ENCODE data around the gene PRKAR2B.

GRCh38 chr7:106206611-106207326 lies 78.0 kb downstream of the NAMPT start:
- PRO-cap = no peak
- RAMPAGE, long total RNA, 4 experiments = no peak in any of the 4 experiments

GRCh38 chr7:106251314-106251747 lies 33.5 kb downstream of the NAMPT start:
- PRO-cap = no peak
- RAMPAGE, long total RNA, 4 experiments = no peak in any of the 4 experiments

- PRO-cap = no peak
- RAMPAGE, long total RNA, 4 experiments = no peak in any of the 4 experiments
Measured at GRCh38 chr7:106260522-106261486, 24.0 kb downstream of the NAMPT start.

DNA sequence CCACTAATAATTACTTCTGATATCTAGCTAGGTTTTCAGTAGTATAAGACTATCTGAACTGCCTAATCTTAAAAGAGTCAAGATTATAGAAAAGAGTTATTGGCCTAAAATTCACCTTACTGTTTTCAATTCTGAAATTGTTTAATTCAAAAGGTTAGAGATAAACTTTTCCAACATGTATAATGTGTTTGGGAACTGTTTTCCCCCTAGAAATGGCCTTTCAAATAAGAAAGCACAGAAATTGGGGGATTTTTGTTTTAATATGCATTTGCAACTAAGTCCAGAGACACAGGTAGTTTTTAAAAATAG lies 8.8 kb downstream of the NAMPT start:
- PRO-cap = no peak
- RAMPAGE, long total RNA, 4 experiments = no peak in any of the 4 experiments

DNA sequence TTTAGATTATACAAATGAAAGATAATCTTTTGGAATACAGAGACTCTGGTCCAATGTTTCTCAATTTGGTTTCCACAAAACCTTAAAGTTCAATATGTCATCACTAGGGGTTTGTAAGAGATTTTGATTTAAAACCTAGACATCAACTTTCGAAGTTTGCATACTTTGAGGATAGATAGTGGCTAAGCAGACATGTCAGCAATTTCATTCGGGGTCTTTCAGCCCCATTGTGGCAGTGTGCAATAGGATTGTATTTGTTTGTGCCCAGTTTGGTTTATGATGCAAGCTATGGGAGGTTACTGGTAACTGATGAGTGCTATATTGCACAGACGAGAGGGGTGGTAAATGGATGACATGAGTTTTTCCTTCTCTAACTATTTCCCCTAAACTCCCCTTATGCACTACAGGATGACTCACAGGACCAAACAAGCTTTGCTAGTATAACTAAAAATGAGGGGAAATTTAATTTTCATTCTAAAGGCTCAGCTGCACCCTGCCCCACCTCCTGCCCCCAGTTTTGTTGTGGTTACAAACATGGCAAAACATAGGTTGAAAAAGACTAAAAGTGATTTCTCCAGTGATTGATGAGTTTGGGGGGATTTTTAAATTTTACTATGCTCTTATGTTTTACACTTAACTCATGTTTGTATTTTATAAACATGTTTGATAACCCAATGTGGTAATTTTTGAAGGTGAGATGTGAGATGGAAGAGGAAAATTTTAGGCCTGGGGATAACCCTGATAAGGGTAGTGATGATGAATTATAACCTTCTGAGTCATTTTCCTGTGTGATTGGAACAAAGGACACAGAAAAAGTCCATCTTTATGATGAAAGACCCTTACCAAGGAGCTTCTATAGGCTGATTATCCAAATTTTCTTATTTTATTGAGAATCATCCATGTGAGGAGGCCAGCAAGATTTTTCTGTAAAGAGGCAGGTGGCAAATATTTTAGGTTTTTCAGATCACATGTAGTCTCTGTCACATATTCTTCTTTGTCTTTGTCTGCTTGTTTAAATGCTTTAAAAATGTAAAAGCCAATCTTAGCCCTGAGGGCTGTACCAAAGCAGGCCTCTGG lies 60.8 kb upstream of the NAMPT start:
- PRO-cap = no peak
- RAMPAGE, long total RNA, 4 experiments = no peak in any of the 4 experiments

- PRO-cap = no peak
- RAMPAGE, long total RNA, 4 experiments = no peak in any of the 4 experiments
Measured at GRCh38 chr7:106504108-106504751, 156.7 kb downstream of the CCDC71L start.

GRCh38 chr7:106530080-106530596 lies 130.8 kb downstream of the CCDC71L start:
- PRO-cap = no peak
- RAMPAGE, long total RNA, 4 experiments = no peak in any of the 4 experiments

GRCh38 chr7:106608592-106609105 lies 52.3 kb downstream of the CCDC71L start:
- PRO-cap = no peak
- RAMPAGE, long total RNA, 4 experiments = no peak in any of the 4 experiments

- PRO-cap = no peak
- RAMPAGE, long total RNA, 4 experiments = no peak in any of the 4 experiments
Measured at GRCh38 chr7:106610954-106611516, 49.9 kb downstream of the CCDC71L start.

DNA sequence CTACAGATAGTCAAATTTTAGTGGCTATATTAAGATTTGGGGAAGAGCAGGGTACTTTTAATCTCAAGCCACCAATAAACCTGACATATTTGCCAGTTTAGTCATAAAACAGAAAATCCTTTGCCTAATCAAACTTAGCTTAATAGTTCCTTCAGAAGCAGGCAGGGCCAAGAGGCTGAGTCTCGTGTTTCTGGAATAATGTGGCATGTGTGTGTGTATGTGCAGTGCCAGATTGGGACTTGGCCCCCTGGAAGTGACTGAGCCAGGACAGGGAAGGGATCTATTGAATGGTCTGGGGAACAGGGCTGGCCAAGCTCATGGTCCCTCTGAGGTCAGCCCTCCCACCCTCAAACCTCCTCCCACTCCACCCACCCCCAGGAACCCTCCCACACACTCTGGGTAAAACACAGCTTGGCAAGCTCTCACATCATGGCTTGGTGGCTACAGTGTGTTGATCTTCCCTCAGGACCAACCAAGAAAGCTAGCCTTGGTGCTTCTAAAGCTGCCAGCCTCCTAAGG lies 1.6 kb upstream of the PIK3CG start:
- PRO-cap = no peak
- RAMPAGE, long total RNA, 4 experiments = no peak in any of the 4 experiments

GRCh38 chr7:106978321-106978942 lies 66.1 kb upstream of the PRKAR2B start:
- PRO-cap = no peak
- RAMPAGE, long total RNA, 4 experiments = no peak in any of the 4 experiments

- PRO-cap = bidirectional peak, plus-strand start at chr7:107044732, minus-strand start at chr7:107044482; unidirectional peak, plus-strand start at chr7:107044948
- RAMPAGE, long total RNA, 4 experiments = no peak in any of the 4 experiments
Measured at GRCh38 chr7:107044264-107045252, at the start of gene PRKAR2B. Gene PRKAR2B (plus strand): TSS chr7:107044705.

GRCh38 chr7:107045909-107046558 lies 1.5 kb downstream of the PRKAR2B start:
- PRO-cap = unidirectional peak, minus-strand start at chr7:107046061
- RAMPAGE, long total RNA, 4 experiments = no peak in any of the 4 experiments

DNA sequence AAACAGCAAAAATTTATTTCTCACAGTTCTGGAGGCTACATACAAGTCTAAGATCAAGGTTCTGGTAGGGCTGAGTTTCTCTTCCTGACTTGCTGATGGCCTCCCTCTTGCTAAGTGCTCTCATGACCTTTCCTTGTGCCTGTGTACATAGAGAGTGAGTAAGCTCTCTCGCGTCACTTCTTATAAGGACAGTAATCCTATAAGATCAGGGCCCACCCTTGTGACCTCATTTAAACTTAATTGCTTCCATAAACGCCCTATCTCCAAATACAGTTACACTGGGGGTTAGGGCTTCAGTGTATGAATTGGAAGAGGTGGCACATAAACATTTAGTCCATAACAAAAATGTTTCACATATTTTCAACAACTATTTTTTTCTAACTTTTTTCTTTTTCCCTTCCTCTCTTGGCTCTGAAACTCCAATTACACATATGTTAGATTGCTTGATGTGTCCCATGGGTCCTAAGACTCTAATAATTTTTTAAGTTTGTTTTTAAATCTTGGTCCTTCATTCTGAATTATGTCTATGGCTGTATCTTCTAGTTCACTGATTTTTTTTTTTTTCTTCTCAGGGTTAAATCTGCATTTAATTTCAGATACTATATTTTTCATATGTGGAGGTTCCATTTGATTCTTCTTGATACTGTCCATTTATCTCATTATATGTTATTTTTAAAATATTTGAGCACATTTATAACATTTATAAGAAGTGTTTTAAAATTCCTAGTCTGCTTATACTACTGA lies 149.9 kb downstream of the HBP1 start:
- PRO-cap = no peak
- RAMPAGE, long total RNA, 4 experiments = no peak in any of the 4 experiments

- PRO-cap = no peak
- RAMPAGE, long total RNA, 4 experiments = no peak in any of the 4 experiments
Measured at GRCh38 chr7:107561150-107561428, 2.6 kb downstream of the COG5 start.

DNA sequence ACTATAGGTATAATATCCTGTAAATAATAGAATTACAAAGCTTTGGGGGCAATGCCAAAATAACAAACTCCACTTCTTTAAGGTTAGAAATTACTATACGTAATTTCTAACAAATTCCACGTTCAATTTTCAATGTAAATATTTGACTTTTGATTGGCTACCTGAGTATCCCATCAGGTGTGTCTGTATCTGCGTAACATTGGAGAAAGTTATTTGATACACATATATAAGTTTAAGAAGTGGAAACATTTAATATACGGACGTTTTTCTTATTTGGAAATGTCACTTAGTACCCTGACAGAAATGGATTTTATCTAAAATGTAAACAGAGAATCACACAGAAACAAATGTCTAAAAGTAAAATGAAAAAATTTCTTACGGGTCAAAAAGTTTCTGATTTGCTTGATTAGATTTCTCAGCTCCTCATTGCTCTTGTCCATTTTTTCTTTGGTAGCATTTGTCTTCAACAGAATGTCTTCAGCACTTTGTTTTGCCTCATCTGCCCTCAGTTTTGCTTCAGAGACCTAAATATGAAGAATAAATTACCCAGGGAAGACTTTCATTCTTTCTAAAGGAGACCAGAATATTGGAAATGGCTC lies 40.1 kb downstream of the DLD start:
- PRO-cap = no peak
- RAMPAGE, long total RNA, 4 experiments = start-site peak on the minus strand in 2 of 4 experiments, centred at positions 485 to 514 of the sequence, 21 to 30 reads per replicate

DNA sequence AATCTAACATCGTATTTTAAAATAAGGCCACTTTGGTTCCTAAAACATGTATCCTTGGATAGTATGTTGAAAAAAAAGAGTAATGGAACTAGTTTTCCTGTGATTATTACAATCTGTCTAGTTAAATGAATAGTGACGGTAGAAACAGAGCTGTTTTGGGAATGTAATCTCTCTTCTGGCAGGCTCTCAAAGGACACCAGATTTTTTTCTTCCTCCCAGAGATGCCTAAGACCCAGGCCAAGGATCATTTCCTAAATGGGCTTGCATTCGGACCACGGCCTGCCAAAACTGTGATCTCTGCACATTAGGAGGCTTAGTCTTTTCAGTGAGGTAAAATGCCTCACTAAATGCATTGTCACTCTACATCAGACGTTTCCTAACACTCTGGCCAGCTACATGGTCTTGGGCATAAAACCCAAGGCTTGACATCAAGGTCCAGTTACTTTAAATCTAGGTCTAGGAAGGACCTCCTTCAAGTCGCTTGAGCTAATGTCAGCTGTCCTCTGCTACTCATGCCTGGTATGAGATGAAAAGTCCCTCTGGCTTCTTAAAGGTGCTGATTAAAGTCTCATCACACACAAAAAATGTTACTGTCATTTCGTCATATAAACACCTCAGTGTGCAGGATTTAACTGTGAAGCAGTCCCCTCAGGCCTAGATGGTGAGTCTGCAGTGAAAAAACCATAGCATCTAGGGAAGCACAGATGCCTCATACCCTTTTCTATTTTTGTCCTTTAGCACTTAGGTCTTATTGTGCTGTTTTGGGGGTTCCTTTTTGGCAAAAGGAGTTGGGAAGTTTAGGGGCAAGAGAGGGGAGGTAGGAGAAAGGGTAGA lies 47.7 kb downstream of the DLD start:
- PRO-cap = no peak
- RAMPAGE, long total RNA, 4 experiments = no peak in any of the 4 experiments

- PRO-cap = no peak
- RAMPAGE, long total RNA, 4 experiments = no peak in any of the 4 experiments
Measured at GRCh38 chr7:107961235-107962003, 41.5 kb downstream of the LAMB1 start.

- PRO-cap = no peak
- RAMPAGE, long total RNA, 4 experiments = no peak in any of the 4 experiments
Measured at GRCh38 chr7:108095251-108095877, 34.8 kb downstream of the LAMB4 start.

DNA sequence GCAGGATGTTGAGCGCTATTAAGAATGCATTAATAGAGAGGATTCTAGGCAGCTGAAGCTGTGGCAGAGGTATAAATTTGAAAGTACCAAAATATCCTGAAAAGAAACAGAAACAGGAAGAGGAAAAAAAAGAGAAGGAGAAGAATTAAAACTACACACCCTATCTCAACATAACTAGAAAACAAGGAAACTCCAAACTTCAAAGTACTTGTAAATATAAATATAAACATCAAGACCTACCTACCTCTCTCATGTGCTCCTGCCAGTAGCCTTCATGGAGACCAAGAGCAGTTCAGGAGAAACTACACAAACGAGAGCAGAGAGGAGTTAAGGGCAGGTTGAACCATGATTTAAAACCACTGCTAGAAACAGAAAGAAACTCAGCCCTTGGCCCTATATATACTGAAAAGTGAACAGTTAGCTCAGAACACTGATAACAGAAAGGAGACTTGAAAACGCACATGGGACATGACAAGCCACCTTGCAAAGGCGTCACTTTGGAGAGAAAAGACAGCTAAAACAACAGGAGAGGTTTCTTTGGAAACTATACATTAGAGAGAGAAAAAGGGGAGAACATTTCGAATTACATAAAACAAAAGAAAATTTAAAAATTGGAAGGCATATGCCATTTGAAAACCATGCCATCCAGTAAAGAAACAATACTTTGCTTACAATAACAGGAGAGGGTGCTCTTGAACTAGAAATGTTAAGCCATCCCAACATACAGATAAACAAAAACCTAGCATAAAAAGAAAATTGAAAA lies 233.0 kb downstream of the IMMP2L start:
- PRO-cap = no peak
- RAMPAGE, long total RNA, 4 experiments = no peak in any of the 4 experiments

All from transverse colon (tissue), 4 donors.